Daoy (cell line): ENCODE measurements around the genes SP140 and TEX44.

DNA sequence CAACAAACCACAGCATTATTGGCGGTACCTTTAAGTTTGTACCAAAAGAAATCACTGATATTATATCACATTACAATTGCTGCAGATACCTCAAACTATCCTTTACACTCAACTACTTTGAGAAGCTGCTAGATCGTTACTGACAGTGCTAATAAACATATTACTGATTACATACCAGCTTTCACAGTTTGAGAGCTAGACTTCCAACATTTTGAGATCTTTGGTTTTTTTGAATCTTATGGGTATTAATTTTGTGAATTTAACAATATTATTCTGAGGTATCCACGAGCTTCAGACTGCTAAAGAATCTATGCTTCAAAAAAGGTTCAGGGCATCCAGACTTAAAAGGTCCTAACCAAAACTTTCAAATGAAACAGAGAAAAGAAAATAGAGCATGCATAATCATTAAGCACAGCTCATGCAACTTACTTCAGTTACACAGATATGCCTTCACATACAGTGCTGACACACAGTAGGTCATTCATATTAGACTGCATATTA is 19.3 kb downstream of the TRIP12 start:
- RAMPAGE, long total RNA = no peak

- RAMPAGE, long total RNA = no peak
Observed at GRCh38 chr2:229980692-229981356, 58.5 kb downstream of the FBXO36 start.

DNA sequence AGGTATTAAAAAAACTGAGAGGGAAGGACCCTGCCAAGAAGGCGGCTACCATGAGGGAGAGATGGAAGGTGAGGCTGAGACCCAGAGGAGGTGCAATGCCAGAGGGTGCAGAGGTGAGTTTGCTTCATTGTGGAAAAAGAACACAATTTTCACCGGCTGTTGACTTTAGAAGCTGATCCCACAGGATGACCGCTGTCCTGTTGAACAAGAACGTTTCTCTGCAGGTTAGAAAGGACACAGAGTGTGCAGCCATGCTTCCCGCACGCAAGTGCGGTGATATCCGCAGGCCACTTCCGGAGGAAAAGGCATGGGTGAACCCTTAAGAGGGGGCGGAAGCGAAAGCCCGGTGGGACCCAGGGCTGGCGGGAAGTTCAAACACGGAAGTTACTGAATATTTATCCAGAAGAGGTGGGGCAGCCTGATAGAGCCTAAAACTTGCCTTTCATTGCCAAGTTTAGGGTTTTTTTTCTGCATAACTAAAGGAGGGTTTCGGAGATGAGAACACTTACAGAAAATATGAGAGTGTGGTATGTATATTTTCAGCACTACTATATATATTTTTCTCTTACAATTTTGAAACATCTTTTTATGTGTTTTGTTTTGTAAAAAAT is 16.5 kb downstream of the SP110 start:
- RAMPAGE, long total RNA = no peak

DNA sequence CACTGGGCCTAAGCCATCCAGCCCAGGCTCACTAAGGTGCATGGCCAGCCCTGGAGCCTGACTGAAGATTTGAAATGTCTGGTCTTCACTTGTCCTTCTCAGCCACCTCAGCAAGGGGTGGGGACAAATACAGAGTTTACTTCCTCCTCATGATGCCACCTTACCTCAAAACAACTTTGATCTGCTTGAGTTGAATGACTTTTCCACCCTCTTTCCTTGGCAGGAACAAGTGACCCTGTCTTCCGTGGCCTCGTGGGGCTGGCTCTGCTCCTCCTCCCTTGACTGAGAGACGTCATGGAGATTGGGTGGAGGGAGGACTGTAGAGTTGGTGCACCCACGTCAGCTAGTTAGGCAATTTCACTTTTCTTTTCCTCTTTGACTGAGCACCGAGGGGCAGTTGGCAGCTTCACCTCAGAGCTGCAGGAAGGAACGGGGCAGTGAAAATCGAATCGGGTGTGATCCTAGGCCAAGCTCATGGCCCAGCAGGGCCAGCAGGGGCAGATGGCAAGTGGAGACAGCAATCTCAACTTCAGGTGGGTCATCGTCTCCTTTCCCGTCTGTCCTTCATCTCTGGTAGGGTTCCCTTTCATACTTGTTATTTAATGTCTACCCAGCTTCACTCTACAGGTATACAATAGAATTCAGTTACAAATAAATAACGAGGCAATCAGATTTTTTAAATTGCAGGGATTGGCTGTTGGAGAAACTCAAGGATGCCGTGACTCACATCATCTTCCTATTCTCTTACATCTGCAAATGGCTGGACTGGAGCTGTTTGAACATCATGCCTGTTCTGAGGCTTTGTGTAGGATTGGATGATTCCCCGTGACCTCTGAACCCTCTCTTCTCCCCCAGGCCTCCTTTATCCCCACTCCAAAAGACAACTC is at the start of gene SP140:
Gene SP140 (plus strand): TSS at position 366 of the 887 bp plus-strand sequence.
- RAMPAGE, long total RNA = no peak

- RAMPAGE, long total RNA = no peak
Observed at GRCh38 chr2:230227342-230227654, 1.8 kb downstream of the SP140 start.

DNA sequence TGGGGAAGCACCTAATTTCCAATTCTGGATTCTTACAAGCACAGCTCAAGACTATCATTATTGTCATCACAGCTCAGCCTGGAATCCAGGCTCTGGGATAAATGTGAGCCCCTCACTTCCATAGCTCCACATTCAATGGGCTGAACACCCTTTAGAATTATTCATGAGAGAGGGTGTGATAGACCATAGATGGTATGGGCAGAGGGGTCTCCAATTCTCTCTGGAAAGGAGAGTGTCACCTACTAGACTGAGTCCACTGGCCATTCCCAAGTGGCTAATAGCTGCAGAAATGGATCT is 6.4 kb upstream of the SP100 start:
- RAMPAGE, long total RNA = no peak

GRCh38 chr2:230457414-230458045 is 41.5 kb downstream of the SP100 start:
- RAMPAGE, long total RNA = no peak

DNA sequence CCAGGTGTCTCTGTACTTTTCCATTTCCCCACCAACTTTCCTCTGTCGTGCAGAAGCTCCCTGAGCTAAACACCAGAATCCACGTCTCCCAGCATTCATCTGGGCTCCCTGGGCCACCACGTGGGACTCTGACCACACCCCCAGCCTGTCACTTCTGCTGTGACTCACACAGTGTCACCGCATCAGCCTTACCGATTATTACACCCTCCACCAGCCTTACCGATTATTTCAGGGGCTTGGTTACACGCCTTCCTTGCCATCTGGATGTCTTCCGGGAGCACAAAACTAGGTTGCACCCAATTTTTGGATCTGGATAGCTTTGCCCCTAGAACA is 137.0 kb upstream of the CAB39 start:
- RAMPAGE, long total RNA = no peak

DNA sequence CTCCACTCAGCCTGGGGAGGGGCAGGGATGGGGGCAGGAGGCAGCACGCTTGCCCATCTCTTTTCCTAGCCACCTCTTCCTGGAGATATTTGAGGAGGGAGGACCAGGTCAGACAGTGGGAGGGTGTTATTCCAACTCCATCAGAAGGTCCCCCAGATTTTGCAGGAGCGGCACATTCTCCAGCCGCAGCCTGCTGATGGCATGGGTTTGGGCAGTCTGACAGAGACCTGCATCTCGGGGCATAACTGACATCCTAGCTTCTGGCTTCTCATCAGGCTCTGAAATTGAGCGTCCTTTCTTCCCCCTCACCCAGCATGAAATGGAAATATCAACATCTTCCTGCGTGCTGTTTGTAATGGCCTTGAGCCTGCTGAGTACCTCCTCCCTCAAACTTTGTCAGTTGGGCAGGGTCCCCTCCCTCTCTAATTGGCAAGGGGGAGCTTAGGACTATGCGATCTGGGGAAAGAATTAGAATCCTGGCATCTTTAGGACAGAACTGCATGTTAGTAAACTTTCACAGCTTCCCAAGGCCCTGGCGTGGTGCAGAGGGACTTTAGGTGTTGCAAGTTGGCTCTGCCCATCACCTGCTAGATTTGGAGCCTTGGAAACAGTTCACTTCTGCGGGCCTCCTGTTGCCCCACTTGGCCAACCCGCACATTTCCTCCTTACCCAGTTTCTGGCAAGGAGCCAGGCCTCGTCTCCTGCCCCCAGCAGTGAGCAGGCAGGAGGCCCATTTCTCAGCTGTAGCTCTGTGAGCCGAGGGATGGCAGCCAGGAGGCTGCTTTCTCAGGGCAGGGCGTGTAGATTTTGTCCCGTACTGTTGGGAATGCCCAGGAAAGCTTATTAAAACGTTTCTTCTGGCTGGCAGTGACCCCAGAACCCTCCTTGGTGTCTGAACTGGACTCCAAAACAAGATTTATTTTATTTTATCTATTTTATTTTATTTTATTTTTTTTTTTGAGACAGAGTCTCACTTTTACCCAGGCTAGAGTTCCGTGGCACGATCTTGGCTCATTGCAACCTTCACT is 2.3 kb downstream of the ITM2C start:
- RAMPAGE, long total RNA = no peak

GRCh38 chr2:230870603-230871493 is 6.1 kb downstream of the ITM2C start:
- RAMPAGE, long total RNA = no peak

DNA sequence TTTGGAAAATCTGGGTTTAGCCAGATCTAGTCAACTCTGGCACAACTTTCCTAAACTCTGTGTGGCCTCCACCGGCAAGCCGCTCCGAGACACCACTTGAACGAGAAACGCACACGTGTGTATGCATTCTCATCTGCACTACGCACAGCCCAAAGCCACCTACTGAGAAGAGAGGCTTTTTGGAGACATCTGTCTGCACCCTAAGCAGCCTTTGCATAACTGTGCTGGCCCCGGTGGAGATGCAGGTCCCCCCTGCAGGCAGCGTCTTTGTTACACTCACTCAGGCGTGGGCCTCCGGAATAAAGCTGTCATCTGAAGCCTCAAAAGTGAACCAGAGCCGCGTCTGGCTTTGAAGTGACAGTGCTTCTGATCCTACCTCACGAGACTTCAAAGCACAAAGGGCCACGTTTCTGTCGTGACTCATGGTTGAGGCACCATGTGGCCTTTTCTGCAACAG is 19.7 kb downstream of the GPR55 start:
- RAMPAGE, long total RNA = no peak

GRCh38 chr2:231118114-231118656 is 6.7 kb downstream of the HTR2B start:
- RAMPAGE, long total RNA = no peak

GRCh38 chr2:231382583-231382807 is 13.0 kb upstream of the B3GNT7 start:
- RAMPAGE, long total RNA = no peak

DNA sequence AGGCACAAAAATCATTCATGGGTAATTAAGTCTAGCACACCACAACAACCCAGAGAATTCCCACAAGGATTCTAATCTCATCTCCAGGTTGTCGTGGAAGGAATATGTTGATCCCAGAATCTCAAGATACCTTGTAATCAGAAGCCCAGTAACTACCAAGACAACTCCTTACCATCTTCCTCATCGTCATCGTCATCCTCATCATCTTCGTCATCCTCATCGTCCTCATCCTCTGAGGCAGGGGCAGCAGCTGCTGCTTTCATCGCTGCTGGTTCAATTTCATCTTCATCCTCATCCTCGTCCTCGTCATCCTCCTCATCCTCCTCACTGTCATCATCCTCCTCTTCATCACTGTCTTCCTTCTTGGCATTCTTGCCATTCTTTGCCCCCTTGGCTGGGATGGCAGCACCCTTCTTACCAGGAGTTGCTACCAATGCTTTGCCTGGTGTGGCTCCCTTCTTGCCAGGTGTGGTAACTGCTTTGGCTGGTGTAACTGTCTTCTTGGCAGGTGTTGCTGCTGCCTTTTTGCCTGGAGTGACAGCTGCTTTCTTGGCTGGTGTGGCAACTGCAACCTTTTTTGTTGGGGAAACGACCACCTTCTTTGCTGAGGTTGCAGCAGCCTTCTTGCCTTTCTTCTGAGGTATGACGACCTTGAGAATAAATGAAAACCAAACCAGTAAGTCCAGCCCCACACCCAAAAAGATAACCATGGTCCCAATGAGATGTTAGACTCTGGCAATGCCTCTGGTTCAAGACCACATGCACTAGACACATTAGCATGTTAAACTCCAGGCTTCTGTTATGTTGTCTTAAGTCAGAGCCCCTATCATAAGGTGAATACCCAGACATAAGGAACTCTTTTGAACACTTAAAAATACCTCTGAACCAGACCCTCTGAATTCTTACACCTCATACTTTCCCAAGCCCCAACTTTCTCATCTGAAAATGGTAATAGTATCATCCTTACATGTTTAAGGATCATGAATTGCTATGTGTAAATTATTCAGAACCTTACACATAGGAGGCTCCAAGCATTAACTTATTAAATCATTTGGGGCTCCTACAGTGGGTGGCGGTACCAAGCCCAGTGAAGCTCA is 2.6 kb downstream of the NCL start:
- RAMPAGE, long total RNA = no peak

- RAMPAGE, long total RNA = no peak
Observed at GRCh38 chr2:231545441-231546212, 15.4 kb upstream of the NMUR1 start.

DNA sequence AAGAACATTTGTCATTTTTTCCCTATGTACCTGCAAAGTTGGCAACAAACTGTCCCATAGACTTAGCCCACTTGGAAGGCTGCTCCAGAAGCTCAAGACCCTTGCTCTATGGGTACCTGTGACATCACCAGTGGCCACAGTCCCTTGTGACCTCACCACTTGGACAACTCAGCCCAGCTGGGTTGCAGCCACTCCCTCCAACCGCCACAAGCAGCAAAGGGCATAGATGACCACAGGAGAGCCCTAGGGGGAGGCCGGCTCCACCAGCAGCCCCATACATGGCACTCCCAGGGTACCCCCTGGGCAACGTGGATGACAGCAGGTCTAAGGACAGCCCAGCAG is at the start of gene TEX44:
Gene TEX44 (plus strand): TSS at position 191 of the 342 bp plus-strand sequence.
- RAMPAGE, long total RNA = no peak

- RAMPAGE, long total RNA = no peak
Observed at GRCh38 chr2:231612756-231612945, 20.0 kb downstream of the TEX44 start.

DNA sequence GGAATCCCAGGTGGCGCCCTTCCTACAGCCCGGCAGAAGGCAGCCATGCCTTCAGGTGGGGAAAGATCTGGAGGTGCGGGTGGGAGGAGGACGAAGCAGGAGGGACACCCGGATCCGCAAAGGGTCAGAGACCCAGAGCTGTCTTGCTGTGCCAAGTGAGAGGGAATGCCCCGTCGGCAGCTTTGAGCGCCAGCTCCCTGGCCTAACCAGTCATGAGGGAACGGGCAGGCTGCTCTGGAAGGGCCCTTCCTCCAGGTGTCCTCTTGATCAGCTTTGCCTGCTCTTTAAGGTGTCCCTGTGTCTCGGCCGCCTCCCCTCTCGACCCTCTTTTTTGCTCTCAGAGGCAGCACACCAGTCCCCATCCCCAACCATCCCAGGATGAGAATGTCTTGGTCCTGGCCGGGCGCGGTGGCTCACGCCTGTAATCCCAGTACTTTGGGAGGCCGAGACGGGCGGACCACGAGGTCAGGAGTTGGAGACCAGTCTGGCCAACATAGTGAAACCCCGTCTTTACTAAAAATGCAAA is 22.7 kb downstream of the TEX44 start:
- RAMPAGE, long total RNA = no peak

- RAMPAGE, long total RNA = no peak
Observed at GRCh38 chr2:231644297-231644885, 51.7 kb downstream of the TEX44 start.

GRCh38 chr2:231661890-231662645 is 46.3 kb upstream of the PTMA start:
- RAMPAGE, long total RNA = no peak